ENCODE measurements around the gene FAM47C.

- RRBS: 29% methylated on average over 14 of the region's 57 CpGs
These were observed 50.8 kb upstream of the FAM47C start for GRCh38 chrX:36957360-36957859.

DNA sequence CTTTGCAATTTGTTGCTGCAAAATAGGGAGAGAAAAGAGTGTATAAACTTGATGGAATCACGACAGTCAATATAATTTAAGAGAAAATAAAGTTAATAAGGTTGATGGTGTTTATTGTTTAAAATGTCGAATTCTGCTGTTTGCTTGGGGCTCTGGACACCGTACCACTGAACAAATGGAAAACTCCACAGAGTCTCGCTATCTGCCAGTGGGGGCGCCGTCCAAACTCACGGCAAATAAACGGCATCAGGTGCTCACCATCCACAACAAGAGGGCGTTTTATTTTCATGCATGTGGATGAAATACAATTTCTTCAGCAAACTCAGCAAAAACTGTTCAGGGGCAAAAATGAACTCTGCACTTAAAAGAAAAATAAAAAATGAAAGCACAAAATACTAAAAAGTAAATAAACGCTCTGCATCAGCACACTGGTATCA is 46.6 kb upstream of the FAM47C start:
- RRBS: no CpG with 5 or more reads among the region's 10 CpGs

DNA sequence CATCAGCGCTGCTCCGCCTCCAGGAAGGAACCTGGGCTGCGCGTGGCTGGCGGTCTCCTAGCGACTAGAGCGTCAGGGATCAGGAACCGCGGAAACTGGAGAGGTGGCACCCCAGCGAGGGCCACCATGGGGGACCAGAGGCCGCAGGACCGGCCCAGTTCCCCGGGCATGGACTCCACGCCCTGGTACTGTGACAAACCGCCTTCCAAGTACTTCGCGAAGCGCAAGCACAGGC is at the start of gene FAM47C:
Gene FAM47C, plus strand, starts transcription at position 82 of the 235 bp plus-strand sequence.
- RRBS: no CpG with 5 or more reads among the region's 18 CpGs

DNA sequence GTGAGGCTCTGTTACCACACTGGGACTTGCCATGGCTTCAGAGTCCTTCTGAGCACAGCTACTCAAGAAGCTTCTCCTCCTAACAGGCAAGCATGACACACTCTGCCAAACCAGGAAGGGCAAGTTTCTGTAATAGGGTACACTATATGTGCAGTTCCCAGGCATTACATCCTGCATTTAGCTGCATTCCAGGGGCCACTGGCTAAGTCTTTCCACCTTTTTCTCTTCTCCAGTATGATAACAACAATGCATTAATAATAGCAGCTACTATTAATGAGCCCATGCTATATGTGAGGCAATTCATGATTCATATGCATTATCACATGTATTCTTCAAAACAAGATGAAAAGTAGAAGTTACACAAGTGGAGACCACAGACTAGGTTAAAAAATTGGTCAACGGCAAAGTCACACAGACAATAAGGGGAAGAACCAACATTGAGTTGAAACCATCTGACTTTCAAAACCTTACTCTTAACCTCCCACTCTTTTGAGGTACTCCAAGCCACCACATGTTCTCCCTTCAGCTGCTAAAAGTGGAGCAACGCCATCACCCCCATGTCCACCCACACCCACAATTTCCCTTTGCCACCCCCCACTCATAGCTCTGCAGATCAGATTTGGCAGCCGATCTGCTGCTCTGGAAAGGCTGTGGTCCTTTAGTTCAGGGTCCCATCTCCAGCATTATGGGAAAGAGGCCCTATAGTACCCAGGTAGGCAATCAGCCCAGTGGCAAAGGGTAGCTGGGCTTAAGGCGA is 33.7 kb upstream of the CYBB start:
- RRBS: no CpG with 5 or more reads among the region's 4 CpGs

DNA sequence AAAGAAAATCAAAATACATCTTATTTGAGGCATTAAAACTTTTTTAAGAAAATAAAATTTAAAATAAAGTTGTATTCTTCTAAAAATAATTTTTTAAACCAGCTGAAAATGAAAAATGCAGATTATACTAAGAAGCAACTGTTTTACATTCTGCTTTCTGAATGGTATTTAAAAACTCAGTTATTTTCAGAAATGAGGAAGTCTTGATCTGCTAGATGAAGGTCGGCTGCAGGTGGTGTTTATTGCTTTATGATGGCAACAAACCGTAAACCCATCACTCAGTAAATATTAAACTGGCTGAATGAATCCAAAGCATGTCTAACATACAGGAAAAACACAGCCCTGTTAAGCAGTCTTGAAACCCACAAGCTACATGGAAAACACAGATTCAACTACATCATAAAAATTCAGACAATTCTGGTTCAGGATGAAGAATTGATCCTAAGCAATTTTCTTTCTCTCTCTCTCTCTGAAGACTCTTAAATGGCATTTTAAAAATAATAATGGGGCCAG is 29.3 kb downstream of the DYNLT3 start:
- RRBS: no CpG with 5 or more reads among the region's 2 CpGs

DNA sequence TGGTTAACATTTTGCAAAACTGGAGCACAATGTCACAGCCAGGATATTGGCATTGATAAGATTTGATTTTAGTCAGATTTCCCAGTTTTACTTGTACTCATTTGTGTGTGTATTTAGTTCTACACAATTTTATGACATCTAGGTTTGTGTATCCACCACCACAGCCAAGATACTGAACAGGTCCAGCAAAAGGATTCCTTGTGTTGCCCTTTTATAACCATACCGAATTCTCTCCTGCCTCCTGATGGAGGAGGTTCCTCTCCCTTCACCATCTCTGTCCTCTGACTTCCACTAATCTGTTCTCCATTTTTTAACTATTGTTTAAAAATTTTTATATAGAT is 13.6 kb downstream of the DYNLT3 start:
- RRBS: no CpG with 5 or more reads among the region's 1 CpG

- RRBS: no CpG with 5 or more reads among the region's 7 CpGs
These were observed 375 bp downstream of the H2AL3 start for GRCh38 chrX:37994411-37994882.

GRCh38 chrX:38160972-38161180 is 59.8 kb downstream of the SRPX start:
- RRBS: no CpG with 5 or more reads among the region's 1 CpG

GRCh38 chrX:38164946-38165478 is 55.7 kb downstream of the SRPX start:
- RRBS: no CpG with 5 or more reads among the region's 1 CpG

- RRBS: no CpG with 5 or more reads among the region's 14 CpGs
These were observed 721 bp downstream of the SRPX start for GRCh38 chrX:38219928-38220371.

GRCh38 chrX:38285571-38286228 is 41.6 kb downstream of the RPGR start:
- RRBS: no CpG with 5 or more reads among the region's 3 CpGs

- RRBS: no CpG with 5 or more reads among the region's 5 CpGs
These were observed 14.9 kb downstream of the RPGR start for GRCh38 chrX:38312278-38312849.

DNA sequence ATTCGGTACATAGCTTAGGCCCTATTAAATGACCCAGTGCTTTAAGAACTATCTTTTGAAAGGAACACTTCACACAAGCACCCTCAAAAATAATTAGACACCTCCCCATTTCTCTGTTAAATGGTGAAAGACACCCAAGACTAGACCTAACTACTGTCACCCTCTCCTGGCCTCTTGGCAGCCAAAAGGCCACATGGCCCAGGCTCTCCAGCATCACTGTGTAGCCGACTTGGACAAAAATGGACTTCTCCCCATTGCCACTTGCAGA is 1.9 kb downstream of the MID1IP1 start:
- RRBS: no CpG with 5 or more reads among the region's 2 CpGs

DNA sequence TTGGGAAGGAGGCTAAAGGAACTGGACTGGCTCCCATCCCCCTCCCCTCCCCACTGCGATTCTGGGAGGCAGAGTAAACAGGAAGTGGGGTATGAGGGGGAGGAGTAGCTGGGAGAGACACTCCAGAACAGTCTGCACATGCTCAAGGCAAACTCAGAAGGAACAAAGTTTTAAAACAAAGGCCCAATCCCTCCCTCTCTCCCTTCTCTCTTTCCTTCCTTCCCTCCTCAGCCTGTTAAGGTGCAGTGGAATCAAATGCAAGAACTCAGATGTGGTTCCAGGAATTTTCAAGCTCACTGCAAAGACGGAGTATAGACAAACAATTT is 15.8 kb downstream of the MID1IP1 start:
- RRBS: no CpG with 5 or more reads among the region's 2 CpGs

DNA sequence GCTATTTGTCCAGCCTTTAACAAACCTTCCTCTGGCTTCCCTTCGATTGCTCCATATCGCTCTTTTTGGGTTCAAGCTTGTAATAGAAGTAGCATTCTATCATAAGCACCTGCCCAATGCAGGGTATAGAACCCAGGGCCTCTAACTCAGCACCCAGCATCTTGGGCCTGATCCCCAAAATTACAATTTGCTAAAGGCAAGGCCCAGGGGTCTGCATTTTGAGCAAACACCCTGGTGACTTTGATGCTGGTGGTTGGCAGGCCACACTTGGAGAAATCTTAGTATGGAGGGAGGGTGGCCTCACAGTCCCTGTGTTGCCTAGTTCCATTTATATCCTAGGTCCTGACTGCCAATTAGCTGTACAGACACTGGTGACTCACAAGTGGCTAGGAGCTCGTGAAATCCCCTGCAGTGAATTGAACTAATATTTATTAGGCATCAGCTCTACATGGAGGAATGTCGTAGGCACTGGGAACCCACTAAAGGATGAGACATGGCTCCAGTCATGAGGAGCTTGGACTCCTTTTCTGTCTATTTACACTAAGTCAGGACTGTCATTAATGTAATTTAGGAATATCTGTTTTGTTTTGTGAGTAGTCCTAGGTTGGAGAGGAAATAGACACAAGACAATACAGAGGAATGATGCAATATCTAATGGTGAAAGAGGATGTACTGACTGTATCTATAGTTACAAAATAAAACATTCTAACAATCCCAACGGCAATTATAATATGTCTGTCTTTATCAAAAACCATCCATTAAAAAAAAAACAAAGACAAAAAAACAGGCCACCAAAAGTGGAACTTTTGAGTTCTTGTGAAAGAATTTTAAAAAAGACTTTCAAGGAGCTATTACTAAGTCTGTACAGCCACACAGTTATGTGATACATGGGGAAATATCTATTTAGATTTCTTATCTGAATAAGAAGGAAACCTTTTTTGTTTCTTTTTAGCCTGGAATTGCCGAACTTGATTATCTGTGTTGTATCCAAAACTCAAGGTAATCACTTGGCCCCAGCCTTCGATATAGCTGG is 67.7 kb downstream of the MID1IP1 start:
- RRBS: no CpG with 5 or more reads among the region's 7 CpGs

DNA sequence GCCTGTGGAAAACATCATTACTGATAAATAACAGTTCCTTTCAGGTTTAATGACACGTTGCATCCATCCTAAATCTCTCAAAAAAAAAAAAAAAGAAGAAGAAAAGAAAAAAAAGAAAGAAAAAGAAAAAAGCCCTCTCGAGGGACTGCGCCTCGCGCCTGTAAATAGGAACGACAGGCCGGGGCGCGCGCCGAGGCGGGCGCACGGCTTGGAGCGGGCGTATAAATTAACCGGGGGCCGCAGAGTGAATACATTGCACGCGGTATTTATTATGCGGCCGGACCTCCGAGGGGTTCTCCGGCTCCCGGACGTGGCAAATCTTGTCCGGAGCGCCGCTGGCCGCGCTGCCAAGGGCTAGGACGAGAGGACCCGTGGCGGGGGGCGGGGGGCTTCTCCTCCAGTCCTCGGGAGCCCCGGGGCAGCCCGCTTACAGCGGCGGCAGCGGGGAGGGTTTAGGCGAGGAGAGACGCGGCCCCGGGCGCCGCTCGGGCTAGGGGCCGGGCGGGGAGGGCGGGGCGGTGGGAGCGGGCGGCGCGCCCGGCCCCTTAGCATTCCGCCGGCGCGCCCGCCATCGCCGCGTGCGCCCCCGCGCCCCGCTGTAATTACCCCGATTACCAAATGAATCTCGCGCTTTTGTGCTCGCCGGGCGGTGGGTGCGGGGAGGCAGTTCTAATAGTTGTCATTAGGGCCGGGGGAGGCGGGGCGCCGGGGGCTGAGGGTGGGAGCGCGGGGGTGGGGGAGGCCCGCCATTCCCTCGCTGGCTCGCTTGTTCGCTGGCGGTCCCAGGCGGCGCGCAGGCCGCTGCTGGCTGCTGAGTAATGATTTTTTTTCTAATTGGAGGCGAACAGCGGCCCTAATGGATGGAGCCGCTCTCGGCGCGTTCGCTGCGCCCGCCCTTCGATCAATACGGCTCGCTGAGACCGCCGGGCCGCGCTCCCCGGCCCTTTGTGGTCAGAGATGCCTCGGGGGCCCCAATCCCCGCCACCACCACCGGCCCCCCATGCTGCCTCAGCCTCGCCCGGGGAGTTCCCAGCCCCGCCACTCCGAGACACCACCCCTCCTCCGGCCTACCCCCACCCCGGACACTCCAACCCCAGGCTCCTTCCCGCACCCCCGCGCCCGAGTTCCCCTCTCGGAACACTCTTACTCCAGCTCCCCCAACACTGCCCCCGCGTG is 276.6 kb downstream of the BCOR start:
- RRBS: 28% methylated on average over 59 of the region's 124 CpGs

DNA sequence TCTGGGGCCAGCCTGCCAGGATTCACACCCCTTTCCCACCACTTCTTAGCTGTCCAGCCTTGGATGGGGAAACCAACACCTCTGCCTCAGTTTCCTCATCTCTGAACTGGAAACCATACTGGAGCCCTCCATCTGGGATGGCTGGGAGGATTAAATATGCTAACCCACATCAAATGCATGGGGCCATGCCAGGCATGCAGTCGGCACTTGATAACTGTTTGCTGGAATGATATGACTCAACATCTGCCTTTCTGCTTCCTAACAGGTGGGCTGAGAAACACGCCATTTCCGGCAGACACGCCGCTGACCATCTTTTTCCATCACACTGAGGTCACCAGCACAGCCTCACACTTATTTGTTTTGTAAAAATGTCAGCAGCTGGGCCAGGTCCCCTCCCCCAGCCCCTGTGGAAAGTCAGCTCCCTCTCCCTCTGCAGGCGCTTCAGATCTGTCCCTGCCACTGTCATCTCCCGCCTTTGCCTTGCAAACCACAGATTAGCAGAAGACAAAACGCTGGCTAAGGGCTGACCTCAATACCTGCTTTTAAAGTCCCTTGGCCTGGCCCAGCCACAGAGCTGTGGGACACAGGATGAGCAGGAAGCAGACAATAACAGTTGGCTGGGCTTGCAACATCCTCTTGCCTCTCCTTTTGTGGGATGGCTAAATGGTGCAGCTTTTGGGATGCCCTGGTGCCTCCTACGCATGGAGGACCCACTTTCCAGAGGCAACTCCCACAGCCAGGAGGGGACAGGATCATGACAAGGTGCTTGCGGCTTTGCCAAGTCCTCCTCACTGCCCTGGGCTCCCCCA is 237.4 kb downstream of the BCOR start:
- RRBS: no CpG with 5 or more reads among the region's 10 CpGs

DNA sequence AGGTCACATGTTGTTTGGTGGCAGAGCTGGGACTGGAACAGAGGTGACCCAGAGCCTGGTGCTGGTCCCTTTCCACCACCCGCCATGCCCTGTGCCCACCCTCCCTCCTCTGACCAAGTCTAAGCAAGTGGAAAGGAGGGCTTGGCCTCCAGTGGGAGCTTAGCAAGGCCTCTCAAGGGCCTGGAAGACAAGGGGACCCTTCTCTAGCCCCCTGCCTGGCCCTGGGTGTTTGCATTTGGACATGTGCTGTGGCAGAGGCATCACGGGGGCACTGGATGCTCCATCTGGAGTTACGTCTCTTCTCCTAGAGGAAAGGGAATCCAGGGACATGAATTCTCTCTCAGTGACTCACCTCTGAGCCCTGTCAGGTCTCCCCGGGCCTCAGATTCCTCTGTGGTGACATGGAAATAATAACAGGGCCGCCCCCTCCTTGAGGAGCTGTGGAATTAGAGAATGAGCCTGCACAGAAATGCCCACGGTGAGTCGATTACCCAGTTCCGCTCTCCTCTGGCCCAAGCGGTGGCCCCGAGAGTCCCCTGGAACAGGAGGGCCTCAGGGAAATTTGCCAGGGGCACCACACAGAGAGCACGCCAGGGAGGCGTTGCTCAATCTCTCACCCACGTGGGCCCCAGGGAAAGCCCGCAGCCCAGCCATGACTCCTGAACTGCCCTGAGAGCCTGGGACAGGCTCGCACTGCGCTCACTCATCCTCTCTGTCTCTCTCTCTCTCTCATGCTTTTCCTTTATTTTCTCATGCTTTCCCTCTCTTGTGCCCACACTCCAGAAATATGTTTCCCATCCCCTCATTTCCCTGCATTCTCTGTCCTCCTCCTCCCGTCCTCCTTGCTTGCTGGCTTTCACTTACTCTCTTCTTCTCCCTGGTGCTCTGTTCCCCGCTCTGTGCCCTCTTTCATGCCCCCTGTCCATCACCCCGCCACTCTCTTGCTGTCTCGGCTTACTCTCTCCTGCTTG is 189.5 kb downstream of the BCOR start:
- RRBS: no CpG with 5 or more reads among the region's 20 CpGs

GRCh38 chrX:39990290-39990635 is 107.5 kb downstream of the BCOR start:
- RRBS: no CpG with 5 or more reads among the region's 2 CpGs

- RRBS: no CpG with 5 or more reads among the region's 15 CpGs
These were observed 90.7 kb downstream of the BCOR start for GRCh38 chrX:40007085-40007382.